Iris pigment epithelial cell (primary cell): ENCODE measurements around the genes POM121L2, H2AC16, ZKSCAN8, NKAPL and ZKSCAN3.

DNA sequence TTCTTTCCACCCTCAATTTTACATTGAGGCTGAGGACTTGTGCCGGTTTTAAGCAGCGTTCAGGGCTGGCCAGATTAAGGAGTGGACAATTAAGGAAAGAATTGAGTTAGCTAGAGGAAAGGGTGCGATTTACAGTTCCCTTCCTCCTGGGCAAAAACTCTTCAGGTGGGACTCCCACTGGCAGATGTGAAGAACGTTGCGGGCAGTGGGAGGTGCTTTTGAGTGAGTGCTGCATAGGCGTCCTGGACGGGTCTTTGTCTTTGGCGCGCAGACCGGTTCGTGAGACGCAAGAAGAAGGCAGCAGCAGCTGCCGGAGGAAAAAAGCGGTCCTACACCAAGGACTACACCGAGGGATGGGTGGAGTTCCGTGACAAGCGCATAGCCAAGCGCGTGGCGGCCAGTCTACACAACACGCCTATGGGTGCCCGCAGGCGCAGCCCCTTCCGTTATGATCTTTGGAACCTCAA, 923 bp downstream of the ABT1 start:
- RRBS, result 60% methylated on average over 2 of the region's 24 CpGs

DNA sequence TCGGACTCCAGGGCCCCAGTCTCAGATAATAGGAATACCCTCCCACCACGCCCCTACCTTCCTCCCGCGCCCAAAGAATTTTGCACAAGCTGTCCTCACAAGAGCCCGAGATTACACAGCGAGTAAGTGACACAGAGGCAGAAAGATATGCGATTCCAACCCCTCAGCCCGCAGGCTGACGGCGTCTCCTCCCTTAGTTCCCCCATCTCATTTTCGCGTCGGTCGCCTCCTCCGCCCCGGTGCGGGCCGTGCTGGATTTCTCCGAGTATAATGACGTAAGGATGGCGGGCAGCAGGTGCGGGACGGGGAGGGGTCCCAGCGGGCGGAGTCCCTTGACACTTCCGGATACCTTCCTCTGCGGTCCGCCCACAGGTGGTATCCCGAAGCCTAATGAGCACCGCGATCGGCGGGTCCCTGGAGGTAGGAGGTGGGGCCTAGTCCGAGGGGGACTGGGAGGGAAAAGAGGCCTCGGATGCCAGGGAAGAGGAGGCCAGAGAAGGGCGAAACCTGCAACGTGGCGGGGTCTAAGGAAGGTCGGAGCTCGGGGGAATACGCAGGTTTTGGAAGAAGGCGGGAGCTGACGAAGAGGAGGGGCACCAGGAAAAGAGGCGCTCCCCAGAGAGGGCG, 3.5 kb downstream of the PRSS16 start:
- RRBS, result 7% methylated on average over 7 of the region's 45 CpGs

- RRBS, result no CpG with 5 or more reads among the region's 17 CpGs
Observed at GRCh38 chr6:27295162-27295740, 16.8 kb downstream of the POM121L2 start.

DNA sequence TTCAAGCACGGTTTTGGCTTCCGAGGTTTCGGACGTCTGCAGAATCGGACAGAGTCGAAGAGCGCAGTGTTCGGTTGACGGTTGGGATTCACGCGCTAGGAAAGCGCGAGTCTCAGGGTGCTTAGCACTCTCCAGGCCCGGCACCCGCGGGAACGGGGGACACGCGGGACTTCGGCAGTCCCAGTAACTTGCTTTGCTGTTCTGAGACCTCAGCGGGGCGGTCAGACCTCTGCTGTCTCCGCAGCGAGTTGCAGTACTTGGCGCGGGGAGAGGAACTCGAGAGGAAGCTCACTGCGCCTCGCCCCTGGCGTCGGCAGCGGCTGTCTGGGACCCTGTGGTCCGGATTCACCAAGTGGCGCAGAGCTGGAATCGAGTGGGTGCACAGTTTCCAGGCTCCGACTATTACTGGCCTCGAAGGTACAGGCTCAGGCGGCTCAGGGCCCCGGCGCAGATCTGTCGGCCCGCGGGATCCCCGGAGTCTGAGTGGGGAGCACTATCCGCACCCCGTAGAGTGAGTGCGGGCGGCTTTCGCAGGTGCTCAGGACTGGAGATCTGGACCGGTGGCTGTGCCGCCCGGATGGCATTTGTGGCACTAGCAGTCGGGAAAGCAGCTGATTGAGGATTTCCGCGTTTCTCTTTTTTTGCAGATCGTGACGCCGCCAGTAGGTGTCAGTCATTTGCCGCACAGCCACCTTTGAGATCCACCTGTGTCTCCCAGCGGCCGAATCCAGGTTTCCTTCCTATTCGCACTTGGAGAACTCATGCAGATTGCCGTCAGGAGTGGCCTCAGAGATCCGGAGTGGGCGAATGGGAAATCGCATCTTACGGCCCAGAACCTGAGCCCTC, at the start of gene POM121L2:
Gene POM121L2, minus strand, starts transcription at position 76 of the 846 bp plus-strand sequence.
- RRBS, result 1% methylated on average over 11 of the region's 67 CpGs

DNA sequence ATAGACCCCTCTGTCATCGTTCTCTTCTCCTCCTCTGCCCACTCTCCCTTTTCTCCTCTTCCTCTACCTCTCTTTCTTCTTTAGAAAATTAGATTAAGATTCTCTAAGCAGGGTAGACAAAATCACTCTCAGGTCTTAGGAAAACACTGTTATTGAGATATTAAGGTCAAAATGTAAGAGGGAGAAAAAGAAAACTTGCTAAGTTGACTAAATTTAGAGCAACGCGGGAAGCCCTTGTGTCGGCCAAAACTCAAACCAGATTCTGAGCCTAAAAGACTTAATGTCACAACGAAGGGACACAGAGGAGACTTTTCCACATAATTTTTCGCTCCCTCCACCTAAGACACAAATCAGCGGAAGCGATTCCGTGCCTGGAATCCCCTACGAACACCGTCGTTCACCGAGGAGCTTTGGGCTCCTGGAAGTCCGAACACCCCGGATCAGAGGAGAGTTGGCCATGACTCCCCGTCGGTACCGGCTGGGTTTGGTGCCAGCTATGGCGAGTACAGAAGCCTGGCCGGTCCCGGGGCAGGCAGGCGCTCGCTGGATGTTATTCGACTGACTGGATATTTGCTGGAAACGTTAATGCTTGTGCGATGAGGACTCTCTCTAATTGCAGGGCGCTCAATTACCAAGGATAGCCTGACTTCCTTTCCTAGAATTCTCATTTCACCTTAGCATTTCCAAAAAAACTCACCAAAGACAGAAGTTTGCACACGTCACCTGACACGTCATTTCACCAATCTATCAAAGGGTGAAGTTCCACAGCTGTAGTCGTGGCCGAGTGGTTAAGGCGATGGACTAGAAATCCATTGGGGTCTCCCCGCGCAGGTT, 22.4 kb upstream of the ZNF184 start:
- RRBS, result 5% methylated on average over 2 of the region's 34 CpGs

DNA sequence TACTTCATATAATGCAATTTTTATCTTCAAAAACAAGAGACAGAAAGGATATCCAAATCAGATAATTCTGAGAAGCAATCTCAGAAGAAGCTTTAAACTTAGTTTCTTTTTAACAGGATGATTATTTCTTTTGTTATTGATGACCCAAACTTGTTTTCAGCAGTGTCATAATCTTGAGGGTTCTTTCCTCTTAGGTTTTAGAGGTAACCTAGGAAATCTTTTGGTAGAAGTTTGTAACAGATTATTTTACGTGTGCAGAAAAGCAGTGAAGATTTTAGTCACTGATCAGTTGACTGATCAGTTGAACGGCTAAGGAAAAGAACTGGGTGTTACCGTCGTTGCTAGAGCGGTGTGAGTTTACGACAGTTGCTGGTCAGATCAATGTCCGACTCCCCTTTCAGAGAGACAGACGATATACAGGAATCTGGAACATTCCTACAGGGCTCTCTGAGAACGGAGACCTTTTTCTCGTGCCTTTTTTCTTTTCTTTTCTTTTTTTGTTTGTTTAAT, 132.0 kb upstream of the ZNF184 start:
- RRBS, result no CpG with 5 or more reads among the region's 10 CpGs

DNA sequence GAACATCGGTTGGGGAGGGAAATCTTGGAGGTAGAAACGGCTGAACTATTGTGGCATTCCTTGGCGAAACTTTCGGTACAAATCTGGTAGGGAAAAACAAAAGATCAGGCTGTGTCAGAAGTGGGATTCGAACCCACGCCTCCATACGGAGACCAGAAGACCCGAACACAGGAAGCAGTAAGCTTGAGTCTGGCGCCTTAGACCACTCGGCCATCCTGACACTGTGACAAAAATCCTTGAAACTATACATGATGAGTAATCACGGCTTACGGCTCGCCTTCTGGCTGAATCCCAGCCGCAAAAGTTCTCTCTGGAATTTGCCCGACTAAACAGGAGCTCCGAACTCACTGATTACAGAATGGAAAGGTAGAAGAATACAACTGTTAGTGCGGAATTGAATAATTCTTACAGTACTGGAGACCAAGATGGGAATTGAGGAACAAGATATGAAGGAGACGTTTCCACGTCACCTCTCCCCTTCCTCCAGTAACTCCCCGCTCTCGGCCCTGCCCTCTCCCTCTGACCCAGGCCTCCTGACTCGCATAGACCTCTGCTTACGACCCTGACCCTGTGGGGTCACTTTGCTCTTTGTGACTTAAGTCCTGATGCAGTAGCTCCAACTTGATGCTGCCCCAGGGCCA, 132.7 kb upstream of the ZNF184 start:
- RRBS, result no CpG with 5 or more reads among the region's 23 CpGs

GRCh38 chr6:27650806-27651150, 157.0 kb downstream of the H2BC13 start:
- RRBS, result no CpG with 5 or more reads among the region's 7 CpGs

DNA sequence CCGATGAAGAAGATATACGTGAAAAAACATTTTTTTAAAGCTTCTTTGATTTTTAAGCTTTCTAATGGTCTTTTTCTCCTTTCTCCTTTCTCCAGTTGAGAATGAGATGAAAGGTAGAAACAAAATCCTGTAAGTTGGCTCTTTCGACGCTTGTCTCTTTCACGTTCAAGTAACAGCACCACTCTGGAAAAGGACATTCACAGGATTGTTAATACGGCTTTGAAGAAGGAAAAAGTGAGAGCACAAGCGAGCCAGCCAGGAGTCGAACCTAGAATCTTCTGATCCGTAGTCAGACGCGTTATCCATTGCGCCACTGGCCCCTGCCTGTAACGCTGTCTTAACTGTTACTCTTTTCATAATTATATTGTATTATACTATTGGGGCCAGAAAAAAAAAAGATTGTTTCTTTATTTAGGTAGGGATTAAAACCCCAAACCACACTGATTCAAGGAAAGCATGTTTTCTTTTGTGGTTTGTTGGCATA, 137.4 kb downstream of the H2BC13 start:
- RRBS, result no CpG with 5 or more reads among the region's 13 CpGs

- RRBS, result no CpG with 5 or more reads among the region's 25 CpGs
Observed at GRCh38 chr6:27680293-27680709, 127.4 kb downstream of the H2BC13 start.

- RRBS, result 8% methylated on average over 3 of the region's 49 CpGs
Observed at GRCh38 chr6:27810137-27811411, 723 bp downstream of the H3C10 start.

DNA sequence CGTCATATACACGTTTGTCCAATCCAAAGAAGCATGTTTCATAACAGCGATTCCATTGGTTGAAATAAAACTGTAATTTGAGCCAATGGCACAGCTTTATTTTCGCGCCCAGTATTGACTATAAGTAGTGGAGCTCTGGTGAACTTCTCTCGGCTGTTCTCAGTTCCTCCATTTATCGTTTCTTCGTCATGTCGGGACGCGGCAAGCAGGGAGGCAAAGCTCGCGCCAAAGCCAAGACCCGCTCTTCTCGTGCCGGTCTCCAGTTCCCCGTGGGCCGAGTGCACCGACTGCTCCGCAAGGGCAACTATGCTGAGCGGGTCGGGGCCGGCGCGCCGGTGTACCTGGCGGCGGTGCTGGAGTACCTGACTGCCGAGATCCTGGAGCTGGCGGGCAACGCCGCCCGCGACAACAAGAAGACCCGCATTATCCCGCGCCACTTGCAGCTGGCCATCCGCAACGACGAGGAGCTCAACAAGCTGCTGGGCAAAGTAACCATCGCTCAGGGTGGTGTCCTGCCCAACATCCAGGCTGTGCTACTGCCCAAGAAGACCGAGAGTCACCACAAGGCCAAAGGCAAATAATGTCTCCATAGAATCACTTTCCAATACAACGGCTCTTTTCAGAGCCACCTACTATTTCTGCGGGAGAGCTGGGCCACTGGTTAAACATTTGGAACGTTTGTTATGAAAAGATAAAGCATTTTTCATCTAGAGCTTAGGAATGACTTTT, at the start of gene H2AC16:
Gene H2AC16, plus strand, starts transcription at position 151 of the 729 bp plus-strand sequence.
- RRBS, result no CpG with 5 or more reads among the region's 45 CpGs

GRCh38 chr6:27872619-27872820, 374 bp upstream of the H3C11 start:
- RRBS, result no CpG with 5 or more reads among the region's 6 CpGs

GRCh38 chr6:27894850-27895480, 1.7 kb downstream of the H2BC17 start:
- RRBS, result no CpG with 5 or more reads among the region's 19 CpGs

DNA sequence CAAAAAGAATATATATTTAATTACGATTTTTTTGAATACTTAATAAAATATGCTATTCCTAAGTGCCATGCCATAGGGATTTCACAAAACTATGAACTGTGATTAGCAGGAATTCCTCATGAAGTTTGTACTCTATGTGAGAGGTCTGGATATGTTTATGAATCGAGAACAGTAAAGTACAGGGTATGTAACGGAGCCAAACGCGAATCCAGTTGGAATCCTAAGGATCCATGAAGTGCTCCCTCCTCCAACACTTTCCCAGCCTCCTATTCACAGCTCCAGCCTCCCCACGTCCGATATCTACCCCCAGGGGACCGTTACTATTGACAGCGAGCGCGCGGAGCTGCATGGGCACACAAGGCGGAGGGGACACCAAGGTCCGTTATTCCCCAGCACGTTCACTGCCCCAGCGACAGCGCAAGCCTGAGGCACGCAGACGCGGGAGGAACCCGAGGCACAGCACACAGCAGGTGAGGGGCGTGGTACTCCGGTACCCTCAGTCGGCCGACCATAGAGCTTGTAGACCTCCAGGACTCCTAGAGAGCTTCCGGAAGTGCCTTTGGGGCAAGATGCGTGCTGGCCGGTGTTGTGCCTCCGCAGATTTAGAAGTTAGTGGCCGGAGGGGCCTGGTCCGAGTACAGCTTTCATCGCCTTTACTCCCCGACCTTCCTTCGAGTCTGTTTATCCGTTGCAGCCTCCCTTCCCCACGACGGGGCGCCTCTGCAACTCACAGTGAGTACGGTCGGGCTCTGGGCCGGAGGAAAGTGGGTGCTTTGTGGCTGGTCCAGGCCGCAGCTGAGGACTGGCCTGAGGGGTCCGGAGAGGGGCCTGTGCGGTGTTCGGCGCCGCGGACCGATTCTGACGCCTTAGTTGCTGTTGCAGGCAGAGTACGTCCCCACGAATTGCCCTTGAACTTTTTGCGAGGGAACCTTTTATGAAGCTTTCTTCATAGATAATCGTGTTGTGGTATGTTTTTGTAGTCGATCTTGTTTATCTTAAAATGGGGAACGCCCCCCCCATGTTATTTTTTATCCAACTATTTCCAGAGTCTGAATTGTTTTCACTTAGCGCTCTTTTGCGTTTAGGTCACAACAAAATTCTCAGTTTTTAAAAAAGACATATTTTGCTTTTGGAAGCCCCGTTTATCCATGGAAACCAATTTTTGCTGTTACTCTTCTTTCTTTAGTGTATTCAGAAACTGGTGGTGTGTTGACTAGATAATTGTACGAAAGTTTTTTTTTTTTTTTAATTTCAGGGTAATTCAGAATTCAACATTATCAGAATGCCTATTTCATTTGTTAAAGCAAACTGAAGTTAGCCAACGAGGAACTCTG, at the start of gene ZKSCAN8:
Gene ZKSCAN8, plus strand, starts transcription at position 586 of the 1,334 bp plus-strand sequence.
- RRBS, result 2% methylated on average over 9 of the region's 61 CpGs

DNA sequence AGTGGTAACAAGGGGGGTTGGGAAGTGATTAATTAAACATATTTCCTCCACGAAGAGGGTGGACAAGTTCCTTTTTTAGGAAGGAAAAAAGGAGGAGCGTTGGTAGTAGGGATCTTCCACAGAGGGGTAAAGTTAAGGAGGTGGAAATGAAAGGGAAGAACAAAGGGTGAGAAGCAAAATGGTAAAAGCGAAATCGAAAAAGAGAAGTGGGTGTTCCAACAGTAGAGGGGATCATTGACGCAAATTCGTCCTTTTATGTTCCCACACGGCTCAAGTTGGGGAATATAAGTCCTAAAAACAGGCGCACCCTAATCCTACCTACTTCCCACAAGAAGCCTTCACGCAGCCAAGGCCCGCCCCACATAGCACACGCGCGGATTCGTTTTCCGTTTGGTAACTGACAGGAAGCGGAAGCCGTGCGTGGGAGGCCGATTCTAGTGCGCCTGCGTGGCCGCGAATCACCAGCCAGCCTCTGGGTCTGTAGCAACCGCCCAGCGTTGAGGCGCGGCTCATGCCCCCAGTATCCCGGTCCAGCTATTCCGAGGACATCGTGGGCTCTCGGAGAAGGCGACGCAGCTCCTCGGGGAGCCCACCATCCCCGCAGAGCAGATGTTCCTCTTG, at the start of gene NKAPL:
Gene NKAPL, plus strand, starts transcription at position 437 of the 621 bp plus-strand sequence.
- RRBS, result no CpG with 5 or more reads among the region's 35 CpGs

GRCh38 chr6:28349529-28350497, at the start of gene ZKSCAN3:
Gene ZKSCAN3, plus strand, starts transcription at chr6:28349947.
- RRBS, result no CpG with 5 or more reads among the region's 36 CpGs

DNA sequence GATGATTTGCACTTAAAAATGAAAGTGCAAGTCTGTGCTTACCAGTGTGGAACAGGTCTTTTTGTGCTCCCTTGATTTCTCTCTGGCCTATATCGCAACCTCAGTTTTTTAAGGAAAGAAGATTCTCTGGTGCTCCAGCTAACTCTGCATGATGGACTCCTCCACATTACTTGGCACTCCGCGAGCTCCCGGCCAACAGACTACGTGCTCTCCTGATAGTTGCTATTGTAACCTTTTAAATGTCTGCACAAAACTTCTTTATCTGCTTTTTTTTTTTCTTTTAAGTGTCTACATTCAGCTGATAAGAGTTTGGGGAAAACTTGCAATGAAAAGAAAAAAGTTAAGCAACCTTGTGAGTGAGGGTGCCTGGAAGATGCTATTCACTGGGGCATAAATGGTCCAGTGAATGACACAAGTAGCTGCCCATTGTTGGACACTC, 22.4 kb downstream of the ZKSCAN3 start:
- RRBS, result no CpG with 5 or more reads among the region's 5 CpGs

DNA sequence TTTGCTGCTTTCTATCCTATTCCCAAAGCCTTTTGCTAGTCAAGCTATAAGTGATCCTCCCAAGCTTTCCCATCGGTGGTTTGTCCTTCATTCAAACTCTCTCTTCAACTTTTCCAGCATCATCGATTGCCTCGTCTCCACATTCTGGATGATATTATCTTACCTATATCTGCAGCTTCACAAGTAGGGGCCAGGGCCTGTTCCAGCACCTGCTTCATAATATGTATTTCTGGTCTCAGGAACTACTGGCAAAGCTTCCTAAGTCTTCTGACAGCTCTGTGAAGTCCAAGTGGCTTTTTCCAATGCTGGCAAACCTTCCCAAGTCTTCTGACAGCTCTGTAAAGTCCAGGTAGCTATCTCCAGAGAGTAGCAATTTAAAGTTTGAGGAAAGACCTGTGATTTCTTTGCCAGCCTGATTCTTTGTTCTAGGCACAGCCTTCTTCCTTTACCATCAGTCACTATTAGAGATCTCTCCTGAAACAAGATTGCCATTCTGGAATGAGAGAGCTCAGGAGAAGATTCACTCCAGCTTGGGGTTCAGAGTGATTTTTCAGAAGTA, 17.4 kb downstream of the ZSCAN12 start:
- RRBS, result no CpG with 5 or more reads among the region's 3 CpGs

DNA sequence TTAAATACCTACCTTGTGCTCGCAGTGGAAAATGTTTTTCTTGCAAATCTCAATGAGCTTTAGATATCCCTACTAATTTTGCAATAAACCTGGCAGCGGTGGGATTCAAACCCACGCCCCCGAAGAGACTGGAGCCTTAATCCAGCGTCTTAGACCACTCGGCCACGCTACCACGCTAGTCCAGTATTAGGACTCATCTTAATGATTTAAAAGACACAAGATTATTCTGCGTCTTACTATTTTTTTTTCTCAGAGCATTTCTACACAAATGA, 35.2 kb upstream of the ZSCAN23 start:
- RRBS, result no CpG with 5 or more reads among the region's 9 CpGs